Hair follicular keratinocyte (primary cell): ENCODE results near the gene TNRC6B.

- RAMPAGE, long total RNA, result no peak
Observed at GRCh38 chr22:39534350-39535322, 2.1 kb upstream of the RPS19BP1 start.

- RAMPAGE, long total RNA, result no peak
Observed at GRCh38 chr22:39773829-39774472, 119.6 kb downstream of the ENTHD1 start.

GRCh38 chr22:39832457-39833224 is 60.9 kb downstream of the ENTHD1 start:
- RAMPAGE, long total RNA, result no peak

- RAMPAGE, long total RNA, result no peak
Observed at GRCh38 chr22:39951623-39952153, 8.5 kb upstream of the TMA7B start.

GRCh38 chr22:39995152-39995836 is 540 bp downstream of the FAM83F start:
- RAMPAGE, long total RNA, result no peak

DNA sequence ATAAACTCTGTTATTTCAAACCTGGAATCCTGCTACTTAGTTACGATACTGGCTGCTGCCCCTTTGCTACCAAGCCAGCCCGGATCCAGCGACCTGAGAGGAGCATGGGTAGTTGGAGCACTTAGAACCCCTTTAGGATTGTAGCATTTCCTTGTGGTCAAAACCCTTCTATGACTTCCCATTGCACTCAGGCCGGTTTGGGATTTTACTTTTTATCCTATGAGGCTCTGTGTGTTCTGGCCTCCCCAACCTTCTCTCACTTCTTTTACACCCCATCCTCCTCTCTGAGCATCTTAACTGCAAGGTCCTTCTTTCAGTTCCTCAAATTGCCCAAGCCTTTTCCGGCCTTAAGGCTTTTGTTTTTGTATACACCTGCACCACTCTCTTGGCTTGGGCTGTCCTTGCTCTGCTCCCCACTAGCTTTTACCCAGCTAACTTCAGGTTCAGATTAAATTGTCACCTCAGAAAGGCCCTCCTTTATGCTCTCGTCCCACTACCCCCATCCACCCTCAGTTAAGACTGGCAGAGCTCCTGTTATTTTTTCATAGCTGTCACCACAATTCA is 55.4 kb downstream of the FAM83F start:
- RAMPAGE, long total RNA, result no peak

GRCh38 chr22:40155883-40156387 is 21.8 kb upstream of the TNRC6B start:
- RAMPAGE, long total RNA, result no peak

- RAMPAGE, long total RNA, result no peak
Observed at GRCh38 chr22:40177504-40178164, at the start of gene TNRC6B. TNRC6B (plus strand) TSS chr22:40177925.

- RAMPAGE, long total RNA, result no peak
Observed at GRCh38 chr22:40326279-40327328, 19.7 kb upstream of the ADSL start.

GRCh38 chr22:40329739-40330600 is 16.3 kb upstream of the ADSL start:
- RAMPAGE, long total RNA, result no peak

GRCh38 chr22:40338636-40339215 is 7.6 kb upstream of the ADSL start:
- RAMPAGE, long total RNA, result no peak

DNA sequence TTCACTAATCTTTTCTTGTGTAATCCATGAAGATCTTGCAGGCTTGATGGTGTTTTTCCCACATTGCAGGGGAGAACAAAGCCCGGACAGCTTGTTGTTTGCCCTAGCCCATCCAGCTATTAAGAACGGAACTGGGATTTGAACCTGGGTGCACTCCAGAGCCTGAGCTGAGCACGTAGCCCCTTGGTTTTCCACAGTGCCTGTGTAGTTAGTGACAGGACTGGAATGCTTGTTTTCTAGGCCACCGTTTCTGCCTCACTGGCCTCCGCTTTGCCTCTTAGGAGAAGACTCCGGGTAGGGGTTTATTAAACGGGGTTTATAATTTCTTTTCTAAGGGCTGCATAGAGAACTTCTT is 736 bp downstream of the ADSL start:
- RAMPAGE, long total RNA, result no peak

GRCh38 chr22:40519662-40519861 is 117.0 kb downstream of the MRTFA start:
- RAMPAGE, long total RNA, result no peak

- RAMPAGE, long total RNA, result no peak
Observed at GRCh38 chr22:40636882-40637666, 555 bp upstream of the MRTFA start.

DNA sequence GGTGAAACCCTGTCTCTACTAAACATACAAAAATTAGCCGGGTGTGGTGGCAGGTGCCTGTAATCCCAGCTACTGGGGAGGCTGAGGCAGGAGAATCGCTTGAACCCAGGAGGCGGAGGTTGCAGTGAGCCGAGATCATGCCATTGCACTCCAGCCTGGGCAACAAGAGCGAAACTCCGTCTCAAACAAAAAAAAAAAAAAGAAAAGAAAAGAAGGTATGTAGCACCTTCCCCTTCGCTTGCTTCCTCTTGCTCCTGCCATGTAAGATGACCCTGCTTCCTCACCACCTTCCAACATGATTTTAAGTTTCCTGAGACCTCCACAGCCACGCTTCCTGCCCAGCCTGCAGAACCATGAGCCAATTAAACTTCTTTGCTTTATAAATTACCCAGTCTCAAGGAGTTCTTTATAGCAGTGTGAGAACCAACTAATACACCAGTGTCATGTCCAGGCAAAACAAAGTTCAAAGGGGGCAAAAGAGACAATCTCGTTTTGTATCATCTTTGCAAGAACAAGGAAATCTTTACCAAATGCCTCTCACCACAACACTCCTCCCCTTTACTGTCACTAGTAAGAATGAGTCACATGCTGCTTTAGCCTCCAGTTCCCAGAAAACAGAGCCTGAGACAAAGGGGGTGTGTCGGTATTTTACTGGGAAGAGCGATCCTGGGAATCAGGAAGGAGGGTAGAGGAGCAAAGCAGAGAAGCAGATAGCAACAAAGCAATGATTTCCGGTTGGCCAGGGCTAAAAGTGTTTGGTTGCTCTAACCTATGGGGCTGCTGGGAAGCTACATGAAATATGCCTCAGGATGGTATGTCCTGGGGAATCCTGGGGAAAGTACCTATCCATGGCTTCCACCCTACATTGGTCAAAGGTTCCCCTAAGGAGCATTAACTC is 10.5 kb upstream of the MCHR1 start:
- RAMPAGE, long total RNA, result no peak

- RAMPAGE, long total RNA, result no peak
Observed at GRCh38 chr22:40728696-40729323, 49.5 kb downstream of the MCHR1 start.

DNA sequence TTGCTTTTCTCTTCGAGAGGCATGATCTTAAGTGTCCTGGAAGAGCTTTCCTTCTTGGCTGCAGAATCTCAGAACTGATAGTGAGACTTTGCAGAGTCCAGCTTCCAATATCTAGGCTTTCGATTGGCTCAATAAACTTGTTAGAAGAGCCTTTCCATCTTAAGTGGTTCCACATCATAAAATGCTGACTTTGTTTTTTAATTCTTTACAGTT is 15.5 kb upstream of the DNAJB7 start:
- RAMPAGE, long total RNA, result no peak

- RAMPAGE, long total RNA, result no peak
Observed at GRCh38 chr22:41090801-41091673, 1.4 kb upstream of the EP300 start.

GRCh38 chr22:41114121-41114914 is 21.9 kb downstream of the EP300 start:
- RAMPAGE, long total RNA, result no peak

- RAMPAGE, long total RNA, result no peak
Observed at GRCh38 chr22:41197242-41197981, 7.7 kb upstream of the L3MBTL2 start.